ENCODE measurements around a stretch of chr16.

GRCh38 chr16:89699835-89700805, 1.4 kb downstream of the SPATA2L start:
- PRO-cap: no peak
- RAMPAGE, long total RNA: no peak
- RRBS: 2% methylated on average over 17 of the region's 51 CpGs

DNA sequence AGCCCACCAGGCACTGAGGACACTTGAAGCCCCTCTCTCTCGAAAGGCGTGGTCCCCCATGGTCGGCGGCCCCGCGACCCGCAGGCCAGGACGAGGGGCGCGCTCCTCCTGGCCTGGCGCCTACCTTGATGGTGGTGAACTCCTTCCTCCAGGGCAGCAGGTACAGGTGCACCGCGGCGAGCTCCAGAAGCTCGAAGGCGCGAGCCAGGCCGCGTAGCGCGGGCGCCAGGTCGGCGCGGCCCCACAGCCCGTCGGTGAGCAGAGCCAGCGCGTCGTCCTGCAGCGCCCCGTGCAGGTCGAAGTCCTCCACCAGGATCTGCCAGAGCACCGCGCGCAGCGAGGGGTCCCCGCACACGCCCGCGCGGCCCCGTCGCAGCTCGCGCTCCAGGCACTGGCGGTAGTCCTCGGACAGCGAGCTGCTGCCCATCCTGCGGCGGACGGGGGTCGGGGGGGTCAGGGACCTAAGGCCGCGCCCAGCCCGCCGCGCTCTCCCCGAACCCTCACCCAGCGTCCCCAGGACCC, 638 bp downstream of the SPATA2L start:
- PRO-cap: no peak
- RAMPAGE, long total RNA: no peak
- RRBS: no CpG with 5 or more reads among the region's 60 CpGs

DNA sequence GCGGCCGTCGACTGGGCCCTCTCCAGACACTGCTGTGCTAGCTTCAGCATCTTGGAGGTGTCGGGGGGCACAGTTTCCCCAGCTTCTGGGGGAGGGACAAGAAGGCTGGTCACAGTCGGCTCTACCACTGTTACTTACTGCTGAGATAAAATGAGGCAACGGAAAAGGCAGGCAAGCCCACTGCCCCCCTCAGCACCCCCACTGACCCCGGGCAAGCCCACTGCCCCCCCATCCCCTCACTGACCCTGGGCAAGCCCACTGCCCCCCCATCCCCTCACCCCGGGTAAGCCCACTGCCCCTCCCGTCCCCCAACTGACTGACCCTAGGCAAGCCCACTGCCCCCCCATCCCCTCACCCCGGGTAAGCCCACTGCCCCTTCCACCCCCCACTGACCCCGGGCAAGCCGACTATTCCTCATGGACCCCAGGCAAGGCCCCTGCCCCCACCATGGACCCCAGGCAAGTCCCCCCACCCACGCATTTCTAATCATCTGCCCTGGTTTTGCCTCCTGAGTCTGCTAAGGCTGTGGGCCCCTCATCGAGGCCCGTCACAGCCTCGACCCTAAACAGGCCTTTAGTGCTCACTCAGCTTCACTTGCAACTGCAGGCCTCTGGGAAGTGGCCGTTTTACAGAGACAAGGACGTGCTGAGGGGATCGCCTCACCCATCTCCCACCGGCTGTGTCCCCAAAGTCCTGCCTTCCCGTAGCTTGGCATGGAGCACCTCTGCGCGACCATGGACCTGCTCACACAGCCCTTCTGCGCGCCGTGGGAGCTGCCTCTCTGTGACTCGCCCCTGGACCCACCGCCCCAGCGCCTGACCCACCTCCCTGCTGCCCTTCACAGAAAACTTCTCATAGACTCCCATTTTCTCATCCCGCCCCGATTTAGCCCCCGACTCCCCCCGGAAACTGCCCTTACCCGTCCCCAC, 3.7 kb downstream of the VPS9D1 start:
- PRO-cap: no peak
- RAMPAGE, long total RNA: no peak
- RRBS: 70% methylated on average over 2 of the region's 34 CpGs

GRCh38 chr16:89724077-89724822, 2.9 kb downstream of the ZNF276 start:
- PRO-cap: no peak
- RAMPAGE, long total RNA: no peak
- RRBS: no CpG with 5 or more reads among the region's 17 CpGs

GRCh38 chr16:89732004-89732676, 10.8 kb downstream of the ZNF276 start:
- PRO-cap: no peak
- RAMPAGE, long total RNA: no peak
- RRBS: no CpG with 5 or more reads among the region's 15 CpGs

DNA sequence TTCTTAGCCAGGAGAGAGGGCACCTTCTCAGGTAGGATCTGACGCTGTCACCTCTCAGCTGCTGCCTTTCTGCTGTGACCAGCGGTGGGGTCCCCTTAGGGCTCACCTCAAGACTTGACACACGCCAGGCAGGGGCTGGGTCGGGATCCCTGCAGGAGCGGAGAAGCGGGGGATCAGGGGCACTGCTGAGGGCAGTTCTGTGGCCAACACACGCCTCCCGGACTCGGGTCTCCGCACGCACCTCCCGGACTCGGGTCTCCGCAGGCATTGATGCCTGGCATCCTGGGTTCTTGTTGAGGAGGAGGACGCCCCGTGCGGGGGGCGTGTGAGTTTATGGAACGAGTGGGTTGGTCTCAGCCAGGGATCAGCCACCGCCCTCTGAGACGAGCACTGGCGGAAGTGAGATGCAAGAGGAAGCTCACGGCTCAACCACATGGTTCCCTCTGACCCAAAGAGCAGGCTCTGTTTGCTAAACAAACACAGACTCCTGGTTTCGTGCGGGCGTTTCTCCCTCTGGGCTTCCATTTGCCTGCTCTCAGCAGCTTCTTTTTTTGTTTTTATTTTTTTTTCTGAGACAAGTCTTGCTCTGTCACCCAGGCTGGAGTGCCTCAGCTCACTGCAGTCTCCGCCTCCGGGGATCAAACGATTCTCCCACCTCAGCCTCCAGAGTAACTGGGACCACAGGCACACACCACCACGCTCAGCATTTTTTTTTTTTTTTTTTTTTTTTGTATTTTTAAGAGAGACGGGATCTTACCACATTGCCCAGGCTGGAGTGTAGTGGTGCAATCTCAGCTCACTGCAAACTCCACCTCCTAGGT, 9.4 kb downstream of the SPIRE2 start:
- PRO-cap: no peak
- RAMPAGE, long total RNA: no peak
- RRBS: no CpG with 5 or more reads among the region's 31 CpGs

- PRO-cap: bidirectional peak, plus-strand start at chr16:89922599, minus-strand start at chr16:89922456; bidirectional peak, plus-strand start at chr16:89923345, minus-strand start at chr16:89923192
- RAMPAGE, long total RNA: no peak
- RRBS: 3% methylated on average over 37 of the region's 70 CpGs
Observed at GRCh38 chr16:89922240-89923234, 605 bp upstream of the TUBB3 start.

- PRO-cap: no peak
- RAMPAGE, long total RNA: no peak
- RRBS: no CpG with 5 or more reads among the region's 13 CpGs
Observed at GRCh38 chr16:89973304-89973850, 24.8 kb downstream of the DEF8 start.

GRCh38 chr16:90046469-90047384, 24.2 kb downstream of the GAS8 start:
- PRO-cap: no peak
- RAMPAGE, long total RNA: no peak
- RRBS: no CpG with 5 or more reads among the region's 31 CpGs

- PRO-cap: no peak
- RAMPAGE, long total RNA: no peak
- RRBS: no CpG with 5 or more reads among the region's 4 CpGs
Observed at GRCh38 chr16:90100039-90100560, 23.0 kb upstream of the PRDM7 start.